Occipital lobe (tissue), 2 donors: ENCODE data around the genes TYMP and KLHDC7B.

DNA sequence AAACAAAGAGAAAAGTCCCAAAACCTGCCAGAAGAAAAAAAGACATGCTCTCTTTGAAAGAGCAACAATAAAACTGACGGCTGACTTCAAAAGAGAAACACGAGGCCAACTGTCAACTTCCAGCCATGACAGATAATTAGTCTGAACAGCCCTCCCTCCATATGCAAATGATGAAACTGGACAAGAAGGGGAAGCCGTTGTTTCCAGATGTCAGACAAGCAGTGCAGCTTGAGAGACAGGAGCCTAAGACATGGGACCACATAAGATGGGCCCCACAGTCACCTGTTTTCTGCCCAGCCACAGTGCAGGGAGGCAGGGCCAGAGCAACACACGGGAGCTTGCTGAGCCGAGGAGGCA is 25.2 kb downstream of the SBF1 start:
- RAMPAGE, long total RNA: no peak

GRCh38 chr22:50469437-50470452 is 5.1 kb downstream of the SBF1 start:
- RAMPAGE, long total RNA: no peak

DNA sequence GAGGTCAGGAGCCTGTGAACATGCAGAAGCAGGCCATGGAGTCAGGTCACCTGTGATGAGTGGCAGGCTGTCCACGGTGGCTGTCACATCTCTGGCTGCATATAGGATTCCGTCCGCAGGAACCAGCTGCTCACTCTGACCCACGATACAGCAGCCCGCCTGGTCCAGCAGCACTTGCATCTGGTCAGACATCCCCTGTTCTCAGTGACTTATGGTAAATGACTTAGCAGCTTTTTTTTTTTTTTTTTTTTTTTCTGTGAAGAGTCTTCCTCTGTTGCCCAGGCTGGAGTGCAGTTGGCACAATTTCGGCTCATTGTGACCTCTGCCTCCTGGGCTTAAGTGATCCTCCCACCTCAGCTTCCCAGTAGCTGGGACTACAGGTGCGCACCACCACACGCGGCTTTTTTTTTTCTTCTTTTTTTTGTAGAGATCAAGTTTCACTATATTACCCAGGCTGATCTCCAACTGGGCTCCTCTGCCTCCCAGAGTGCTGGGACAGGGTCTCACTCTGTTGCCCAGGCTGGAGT is 2.2 kb upstream of the SCO2 start:
- RAMPAGE, long total RNA: no peak

- RAMPAGE, long total RNA: start-site peak on the minus strand at chr22:50530015-50530045, 12 and 11 reads in 2 replicates
Measured at GRCh38 chr22:50529091-50530075, at the start of gene TYMP. TSS of gene TYMP (minus strand) at chr22:50530012.

GRCh38 chr22:50537704-50538715 is 5.7 kb upstream of the ODF3B start:
- RAMPAGE, long total RNA: no peak

GRCh38 chr22:50543974-50544712 is 1.6 kb upstream of the KLHDC7B start:
- RAMPAGE, long total RNA: no peak

GRCh38 chr22:50545553-50546139 is at the start of gene KLHDC7B:
TSS of gene KLHDC7B (plus strand) at chr22:50545899.
- RAMPAGE, long total RNA: no peak

GRCh38 chr22:50564372-50564935 is 1.7 kb upstream of the SYCE3 start:
- RAMPAGE, long total RNA: no peak

GRCh38 chr22:50641695-50642373 is 13.9 kb upstream of the ARSA start:
- RAMPAGE, long total RNA: no peak

- RAMPAGE, long total RNA: no peak
Measured at GRCh38 chr22:50721230-50721656, 16.8 kb upstream of the ACR start.